AG04449 (cell line): ENCODE measurements around a stretch of chr2.

DNA sequence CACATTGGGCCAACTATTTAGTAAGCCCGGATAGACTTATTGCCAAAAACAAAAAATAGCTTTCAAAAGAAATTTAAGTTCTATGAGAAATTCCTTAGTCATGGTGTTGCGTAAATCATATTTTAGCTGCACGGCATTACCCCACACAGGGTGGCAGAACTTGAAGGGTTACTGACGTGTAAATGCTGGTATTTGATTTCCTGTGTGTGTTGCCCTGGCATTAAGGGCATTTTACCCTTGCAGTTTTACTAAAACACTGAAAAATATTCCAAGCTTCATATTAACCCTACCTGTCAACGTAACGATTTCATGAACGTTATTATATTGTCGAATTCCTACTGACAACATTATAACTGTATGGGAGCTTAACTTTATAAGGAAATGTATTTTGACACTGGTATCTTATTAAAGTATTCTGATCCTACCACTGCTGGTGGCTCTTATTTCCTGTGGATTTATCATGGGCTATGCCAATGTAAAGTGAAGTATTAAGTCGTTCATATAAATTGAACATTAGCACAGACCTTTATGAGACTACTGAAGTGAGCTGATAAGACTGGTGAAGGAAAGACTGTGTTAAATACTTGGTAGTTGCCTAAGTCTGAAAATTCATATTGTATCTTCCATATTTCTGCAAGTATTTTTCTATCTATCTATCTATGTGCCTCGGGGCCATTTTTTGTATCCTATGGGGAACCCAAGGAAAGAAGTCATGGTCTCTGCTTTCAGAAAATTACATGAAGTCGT, 89.2 kb downstream of the EPAS1 start:
- RRBS, result no CpG with 5 or more reads among the region's 11 CpGs

DNA sequence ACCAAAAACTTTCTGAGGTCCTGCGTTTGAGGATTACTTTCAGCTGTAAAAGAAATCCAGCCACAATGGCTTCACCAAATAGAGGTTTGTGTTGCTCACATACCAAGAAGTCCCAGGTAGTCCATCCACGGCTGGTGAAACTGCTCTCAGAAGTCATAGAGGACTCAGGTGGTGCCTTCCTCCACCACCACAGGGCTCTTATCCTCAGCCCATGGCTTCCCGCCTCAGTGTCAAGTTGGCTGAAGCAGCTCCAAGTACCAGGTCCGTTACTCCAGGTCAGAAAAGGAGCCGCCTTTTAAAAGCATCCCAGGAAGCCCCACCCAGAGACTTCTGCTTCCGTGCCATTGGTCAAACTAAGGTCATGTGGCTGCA, 54.8 kb upstream of the RHOQ start:
- RRBS, result no CpG with 5 or more reads among the region's 6 CpGs

DNA sequence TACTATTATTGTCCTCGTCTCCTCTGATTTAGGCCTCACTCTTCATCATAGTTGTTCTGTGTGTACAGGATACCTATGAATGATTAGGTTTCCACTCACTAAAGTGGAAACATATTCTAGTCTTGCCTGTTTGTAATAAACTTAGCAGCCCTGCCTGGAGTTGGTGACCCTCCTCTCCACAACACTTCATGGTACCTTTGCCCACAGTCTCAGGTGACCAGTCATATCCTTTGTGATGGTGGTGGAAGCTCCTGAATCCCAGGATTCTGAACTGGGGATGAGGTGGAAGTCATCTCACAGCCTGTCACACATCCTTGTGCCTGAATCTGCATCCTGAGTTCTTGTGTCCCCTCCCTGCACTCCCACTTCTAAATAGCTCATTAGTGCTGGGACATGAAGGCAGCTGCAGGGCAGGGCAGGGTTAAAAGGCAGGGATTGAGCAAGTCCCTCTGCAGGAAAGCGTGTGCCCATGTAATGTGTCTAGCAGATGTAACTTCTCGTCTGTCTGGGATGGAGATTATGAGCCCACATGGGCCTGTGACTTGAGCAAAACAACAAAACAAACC, 22.4 kb upstream of the RHOQ start:
- RRBS, result no CpG with 5 or more reads among the region's 3 CpGs

DNA sequence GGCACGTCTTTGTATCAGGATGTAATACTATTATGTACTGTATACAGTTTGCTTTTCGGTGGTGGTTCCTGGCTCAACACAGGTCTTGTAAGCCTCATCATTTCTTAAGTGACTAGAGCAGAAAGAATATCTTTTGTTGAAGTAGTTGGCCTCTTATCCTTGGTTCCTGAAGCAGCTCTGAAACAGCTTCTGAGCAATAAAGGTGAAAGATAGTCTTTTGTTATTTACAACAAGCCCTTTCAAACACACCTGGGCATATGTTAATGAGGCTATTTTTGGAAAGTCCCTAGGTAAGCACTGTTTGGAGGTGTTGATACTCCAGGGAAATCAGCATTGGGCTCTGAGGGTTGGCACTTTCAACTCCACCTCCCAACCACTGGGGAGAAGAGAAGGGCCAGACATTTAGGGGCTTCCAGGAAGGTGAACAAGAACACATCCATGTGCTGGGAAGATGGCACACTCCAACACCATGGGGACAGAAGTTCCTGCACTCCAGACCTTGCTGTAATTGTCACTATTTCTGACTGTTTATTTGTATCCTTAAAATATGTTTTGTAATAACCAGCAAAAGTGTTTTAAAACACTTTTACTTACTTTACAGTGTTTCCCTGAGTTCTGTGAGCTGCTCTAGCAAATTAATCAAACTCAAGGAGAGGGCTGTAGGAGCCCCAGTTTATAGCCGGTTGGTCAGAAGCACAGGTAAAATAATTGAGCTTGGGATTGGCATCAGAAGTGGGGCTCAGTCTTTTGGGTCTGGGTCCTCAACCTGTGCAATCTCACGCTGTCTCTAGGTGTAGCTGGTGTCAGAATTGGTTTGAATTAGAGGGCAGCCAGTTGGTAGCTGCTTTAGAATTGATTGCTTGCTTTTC, 5.7 kb downstream of the SOCS5 start:
- RRBS, result no CpG with 5 or more reads among the region's 4 CpGs

- RRBS, result no CpG with 5 or more reads among the region's 5 CpGs
These were observed 20.5 kb downstream of the SOCS5 start for GRCh38 chr2:46719508-46720118.

DNA sequence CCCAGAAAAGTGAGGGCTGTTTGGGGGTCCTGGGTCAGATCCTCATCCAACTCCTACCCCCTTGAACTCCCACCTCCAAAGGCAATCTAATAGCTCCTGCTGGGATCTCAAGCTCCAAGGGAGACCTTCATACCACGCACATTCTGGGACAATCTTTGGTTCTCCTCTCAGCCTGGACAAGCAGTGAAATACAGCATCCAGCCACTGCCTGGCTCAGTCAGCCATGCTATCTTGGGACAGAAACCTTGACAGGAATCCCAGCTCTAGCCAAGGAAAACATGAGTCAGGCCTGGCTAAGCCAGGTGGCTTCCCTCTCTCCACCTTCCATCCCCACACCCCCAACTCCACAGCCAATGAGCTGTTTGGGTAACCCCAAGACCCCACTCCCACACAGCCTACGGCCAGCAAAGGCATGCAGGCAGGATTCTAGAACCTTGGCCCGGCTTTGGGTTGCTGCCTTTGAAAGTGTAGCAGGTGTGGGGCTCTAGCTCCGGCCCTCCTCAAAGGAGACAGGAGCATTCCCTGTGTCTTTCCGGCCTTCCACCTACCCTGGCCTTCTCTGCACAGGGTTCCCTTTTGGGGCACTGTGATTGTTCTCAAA, 64.9 kb downstream of the MCFD2 start:
- RRBS, result no CpG with 5 or more reads among the region's 5 CpGs

DNA sequence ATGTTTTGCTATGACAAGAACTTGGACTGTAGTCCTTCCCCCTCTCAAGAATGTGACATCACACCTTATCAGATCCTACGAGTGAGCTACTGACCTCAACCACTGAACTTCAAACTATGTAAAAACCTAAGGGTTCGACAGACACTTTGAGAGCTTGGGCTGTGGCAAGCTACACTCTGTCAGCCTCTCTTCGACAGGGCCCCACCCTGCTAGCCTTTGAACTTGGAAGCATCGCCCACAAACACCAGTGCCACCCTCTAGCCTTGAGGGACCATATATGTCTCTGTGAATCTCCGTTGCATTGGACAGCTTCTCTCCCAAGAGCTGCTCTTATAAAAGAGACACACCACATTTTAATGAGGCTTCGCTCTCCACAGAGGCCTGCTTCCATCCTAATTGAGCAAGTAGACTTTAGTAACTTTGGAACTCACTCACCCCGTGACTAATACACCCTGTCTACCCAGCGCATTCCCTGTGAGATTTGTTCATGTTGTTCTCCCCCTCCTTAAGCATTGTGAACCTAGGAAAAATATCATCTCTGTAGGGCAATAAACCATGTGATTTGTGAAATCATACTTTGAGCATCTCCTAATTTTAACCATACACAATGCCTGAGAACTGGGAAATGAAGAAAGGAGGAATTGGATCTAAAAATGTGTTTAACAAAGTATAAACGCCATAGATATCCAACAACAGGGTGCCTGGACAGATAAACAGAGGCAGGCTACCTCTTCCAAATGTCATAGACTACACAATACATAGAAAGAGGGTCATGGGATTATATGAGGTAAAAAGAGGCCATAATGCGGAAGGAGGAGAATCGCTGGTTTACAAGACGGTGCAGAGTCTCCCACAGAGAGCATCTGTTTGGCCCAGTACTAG, 56.9 kb downstream of the MCFD2 start:
- RRBS, result no CpG with 5 or more reads among the region's 12 CpGs

DNA sequence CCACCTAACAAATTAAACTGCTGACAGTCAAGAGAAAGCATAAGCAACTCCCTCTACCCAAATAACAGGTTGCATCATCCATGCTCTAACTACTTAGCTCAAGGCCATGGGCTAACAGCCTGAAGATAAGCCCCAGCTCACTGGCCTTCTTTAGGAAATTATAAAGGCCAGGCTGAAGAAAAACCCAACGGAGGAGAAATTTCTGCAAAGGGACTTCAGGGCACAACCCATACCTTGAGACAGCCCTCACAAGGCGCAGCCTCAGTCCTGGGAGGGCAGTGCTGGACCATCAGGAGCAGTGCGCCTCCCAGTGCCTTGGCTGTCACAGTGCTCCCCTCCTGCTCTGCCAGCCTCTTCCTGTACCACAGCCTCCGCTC, 2.2 kb downstream of the MCFD2 start:
- RRBS, result no CpG with 5 or more reads among the region's 4 CpGs

- RRBS, result 82% methylated on average over 2 of the region's 6 CpGs
These were observed 22.0 kb downstream of the TTC7A start for GRCh38 chr2:46962878-46963584.

DNA sequence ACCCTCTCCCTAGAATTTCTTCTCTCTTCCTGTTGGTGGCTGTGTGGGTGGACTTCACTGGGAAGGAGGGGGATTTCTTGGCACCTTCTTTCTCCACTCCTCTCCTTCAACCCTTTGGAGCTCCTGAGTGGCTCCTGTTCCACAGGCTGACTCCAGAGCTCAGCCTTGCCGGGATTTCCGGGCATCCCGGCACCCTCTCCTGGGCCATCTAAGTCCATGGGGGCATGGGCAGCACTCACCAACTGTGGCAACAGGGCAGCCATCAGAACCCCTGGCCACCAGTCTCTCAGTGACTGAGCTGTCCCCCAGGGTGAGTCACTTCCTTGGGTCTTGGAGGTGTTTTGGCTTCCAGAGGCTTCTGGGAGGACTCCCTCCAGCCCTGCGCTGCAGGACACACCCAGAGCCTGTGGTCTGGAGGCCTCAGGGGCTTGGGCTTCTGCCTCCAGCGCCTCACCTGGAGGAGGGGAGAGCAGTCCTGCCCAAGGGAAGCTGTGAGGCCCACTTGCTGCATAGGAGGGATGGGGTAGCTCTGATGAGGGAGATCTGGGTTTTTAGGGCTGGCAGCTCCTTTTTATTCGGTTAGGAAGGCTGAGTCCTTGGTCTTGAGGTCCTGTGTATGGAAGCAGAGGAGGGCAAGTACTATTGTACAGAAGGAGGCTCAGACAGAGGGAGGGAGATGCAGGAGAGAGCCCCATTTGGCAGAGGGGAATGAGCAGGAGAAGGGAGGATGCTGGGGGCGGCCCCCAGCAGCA, 63.1 kb downstream of the TTC7A start:
- RRBS, result no CpG with 5 or more reads among the region's 7 CpGs

- RRBS, result 89% methylated on average over 2 of the region's 12 CpGs
These were observed 80.7 kb downstream of the TTC7A start for GRCh38 chr2:47021588-47022281.

GRCh38 chr2:47033314-47033945, 92.4 kb downstream of the TTC7A start:
- RRBS, result no CpG with 5 or more reads among the region's 9 CpGs

DNA sequence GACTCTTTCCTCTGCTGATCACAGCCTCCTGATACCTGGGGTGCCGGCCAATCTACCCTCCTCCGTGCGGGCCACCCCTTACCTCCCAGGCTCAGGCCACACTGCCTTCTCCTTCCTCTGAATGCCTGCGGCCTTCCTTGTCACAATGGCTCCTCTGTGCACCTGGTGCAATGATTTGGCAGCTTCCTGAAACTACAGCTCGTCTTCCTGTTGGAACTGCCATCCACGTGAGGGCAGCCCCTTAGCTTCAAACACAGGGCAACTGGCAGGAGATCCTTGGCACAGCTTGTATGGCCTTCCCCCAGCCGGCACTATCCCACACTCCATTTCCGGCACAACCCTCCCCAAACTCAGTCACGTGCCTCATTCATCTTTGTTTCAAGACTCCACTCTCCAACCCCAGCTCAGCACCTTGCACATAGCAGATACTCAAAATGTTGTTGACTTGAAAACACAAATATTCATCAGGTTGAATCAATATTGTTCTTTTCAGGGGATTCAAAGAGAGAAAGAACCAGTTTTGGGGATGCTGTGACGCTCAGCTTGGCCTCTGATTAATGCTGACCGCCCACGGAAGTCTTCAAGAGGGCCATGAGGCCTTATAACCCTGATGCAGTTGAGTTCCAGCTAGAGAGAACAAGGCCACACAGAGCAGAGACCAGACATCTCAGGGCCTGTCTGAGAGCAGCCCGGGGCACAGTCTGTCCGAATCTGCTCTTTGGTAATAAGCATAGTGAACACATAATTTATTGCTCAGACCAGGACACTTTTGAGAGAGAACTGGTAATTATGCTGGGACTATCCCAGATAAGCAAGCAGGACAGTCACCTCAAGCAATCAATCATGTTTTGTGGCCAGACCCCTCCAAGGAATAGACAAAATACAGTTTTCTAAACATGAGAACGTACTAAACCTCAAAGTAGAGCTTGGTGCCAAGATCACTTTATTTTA, 68.8 kb downstream of the STPG4 start:
- RRBS, result no CpG with 5 or more reads among the region's 15 CpGs

- RRBS, result no CpG with 5 or more reads among the region's 5 CpGs
These were observed 2.4 kb upstream of the STPG4 start for GRCh38 chr2:47157237-47158106.

DNA sequence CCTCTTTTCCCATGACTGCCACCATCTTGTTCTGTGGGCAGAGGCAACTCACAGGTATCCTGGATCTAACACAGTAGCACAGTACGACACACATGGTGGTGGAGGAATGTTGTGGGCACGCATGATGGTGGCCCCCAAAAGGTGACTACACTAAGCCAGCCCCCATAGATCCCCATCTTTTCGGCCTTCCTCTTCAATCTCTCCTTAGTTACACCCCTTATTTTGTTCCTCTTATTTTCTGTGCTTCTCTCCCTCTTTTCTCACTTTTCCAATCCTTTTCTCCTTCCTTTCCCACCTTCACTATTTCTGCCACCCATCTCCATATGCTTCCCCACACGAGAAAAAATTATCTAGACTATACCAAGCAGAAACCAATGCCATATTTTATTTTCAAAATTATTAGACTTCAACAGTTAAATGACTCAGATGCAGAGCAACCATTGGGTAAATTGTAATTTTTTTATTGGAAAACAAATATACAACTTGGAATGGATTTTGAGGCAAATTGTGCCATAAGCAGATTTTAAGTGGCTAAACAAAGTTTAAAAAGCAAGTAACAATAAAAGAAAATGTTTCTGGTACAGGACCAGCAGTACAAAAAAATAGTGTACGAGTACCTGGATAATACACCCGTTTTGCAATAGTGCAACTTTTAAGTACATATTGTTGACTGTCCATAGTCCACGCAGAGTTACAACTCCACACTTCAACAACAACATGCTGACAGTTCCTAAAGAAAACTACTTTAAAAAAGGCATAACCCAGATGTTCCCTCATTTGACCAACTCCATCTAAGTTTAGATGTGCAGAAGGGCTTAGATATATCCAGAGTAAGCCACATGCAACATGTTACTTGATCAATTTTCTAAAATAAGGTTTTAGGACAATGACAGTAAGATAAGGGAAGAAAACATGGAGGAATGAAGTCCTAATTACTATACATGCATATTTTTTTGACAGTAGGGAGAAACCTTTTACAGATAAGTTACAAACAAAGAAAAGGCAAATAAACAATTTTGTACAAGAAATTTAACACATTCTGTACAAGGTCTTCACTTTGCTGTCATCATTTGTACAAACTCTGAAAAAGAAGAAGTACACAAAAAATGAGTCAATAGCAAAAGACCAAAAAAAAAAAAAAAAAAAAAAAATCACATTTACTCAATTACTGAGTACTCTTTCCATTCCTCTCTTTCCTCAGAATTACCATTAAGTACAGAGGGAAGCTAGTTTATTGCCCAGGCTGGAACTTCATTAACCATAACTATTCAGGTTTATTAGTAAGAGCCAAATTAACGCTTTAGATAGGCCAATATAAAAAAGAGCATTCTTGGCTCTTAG, 5.1 kb upstream of the STPG4 start:
- RRBS, result no CpG with 5 or more reads among the region's 8 CpGs

DNA sequence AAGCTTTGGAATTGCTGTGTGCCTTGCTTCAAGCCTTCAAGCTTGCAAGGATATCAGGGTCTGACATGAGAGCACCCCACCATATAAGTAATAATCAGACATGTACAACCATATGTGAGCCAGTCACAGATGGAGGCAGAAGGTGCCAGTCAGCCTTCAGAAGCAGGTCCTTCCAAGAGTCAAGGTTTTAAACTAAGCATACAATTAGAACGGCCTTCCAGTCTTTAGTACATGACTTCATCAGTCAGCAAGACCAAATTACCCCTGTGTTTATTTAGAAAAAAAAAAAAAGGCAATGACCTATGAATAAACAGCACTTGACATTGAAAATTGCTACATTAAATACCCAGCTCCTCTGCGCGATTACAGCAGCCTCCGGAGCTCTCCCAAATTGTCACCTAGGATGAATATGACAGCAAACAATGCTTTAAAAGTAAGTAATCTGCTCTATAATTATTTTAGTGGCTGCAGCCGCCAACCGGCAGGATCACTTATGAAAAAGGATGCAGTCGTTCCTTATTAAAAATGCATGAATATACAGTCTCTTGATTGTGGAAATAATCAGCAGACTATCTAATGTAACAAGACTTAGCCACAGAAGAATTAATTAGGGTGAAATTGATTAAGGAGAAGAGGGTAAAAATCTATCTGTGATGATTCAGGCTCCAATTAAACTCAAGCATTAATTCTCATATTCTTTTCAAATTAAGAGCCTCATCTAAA, 50.4 kb upstream of the CALM2 start:
- RRBS, result 89% methylated on average over 1 of the region's 7 CpGs

DNA sequence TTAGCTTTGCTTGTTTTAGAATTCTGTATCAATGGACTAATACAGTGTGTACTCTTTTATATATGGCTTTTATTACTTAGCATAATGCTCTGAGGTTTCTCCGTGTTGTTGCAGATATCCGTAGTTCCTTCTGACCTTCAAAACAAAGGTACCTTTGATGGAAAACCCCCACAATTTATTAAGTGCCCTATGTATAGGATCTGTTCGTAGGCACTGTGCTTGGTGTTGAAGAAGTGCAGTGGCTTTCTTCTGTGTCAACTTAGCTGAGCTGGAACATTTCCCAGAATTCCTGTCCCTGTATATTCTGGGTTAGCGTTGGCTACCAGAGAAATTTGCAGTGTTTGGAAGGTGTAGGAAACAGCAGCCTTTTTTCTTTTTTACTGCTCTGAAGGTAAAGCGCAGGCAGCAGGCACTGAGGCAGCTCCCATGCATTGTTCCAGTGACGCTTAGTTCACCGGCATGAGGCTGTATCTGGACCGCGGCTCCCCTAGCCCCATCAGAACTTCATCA, 22.4 kb upstream of the EPCAM start:
- RRBS, result no CpG with 5 or more reads among the region's 9 CpGs

GRCh38 chr2:47871262-47872038, 34.8 kb downstream of the FBXO11 start:
- RRBS, result no CpG with 5 or more reads among the region's 5 CpGs

GRCh38 chr2:47904607-47905364, 1.5 kb downstream of the FBXO11 start:
- RRBS, result 3% methylated on average over 3 of the region's 46 CpGs

DNA sequence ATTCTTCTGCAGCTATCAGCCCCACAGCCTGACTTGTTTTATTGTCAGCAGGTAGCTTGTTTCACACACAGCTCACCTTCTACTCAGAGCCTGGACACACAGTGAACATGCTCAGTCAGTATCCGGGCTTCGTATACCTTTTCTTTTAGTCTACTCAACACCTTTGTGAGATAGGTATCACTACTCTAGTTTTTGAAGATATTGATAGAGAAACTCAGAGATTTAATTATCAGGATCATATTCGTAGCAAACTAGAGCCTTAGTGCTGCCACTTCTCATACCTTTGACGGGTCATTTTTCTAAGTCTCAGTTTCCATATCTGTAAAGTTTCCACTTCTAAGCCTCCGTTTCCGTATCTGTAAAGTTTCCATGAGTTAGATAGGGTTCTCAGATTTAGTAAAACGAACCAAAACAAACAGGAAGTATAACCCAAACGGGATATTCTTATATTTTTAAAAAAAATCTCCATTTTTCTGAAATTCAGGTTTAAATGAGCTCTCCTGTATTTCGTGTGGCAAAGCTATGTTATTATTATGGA, 1.0 kb upstream of the FOXN2 start:
- RRBS, result no CpG with 5 or more reads among the region's 9 CpGs